Parietal lobe (tissue), 2 donors: ENCODE data around the genes MPHOSPH6, WFDC1 and USP10.

DNA sequence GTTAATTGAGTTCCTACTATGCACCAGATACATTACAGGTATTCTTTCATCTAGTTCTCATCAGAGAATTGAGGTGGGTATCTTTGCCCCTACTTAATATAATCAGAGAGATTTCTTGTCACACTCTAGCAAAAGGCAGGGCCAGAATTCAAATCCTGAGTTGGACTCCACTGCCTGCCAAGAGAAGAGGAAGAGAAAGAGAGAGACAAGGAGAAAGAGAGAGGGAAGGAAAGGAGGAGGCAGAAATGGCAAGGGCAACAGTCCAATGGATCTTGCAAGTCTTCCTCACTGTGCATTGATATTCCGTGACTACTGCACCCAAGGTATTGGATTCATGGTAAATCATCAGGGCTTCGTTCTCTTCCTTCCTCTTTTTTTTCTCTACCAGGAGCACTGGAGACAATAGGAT lies 63.6 kb downstream of the HSD17B2 start:
- RAMPAGE, long total RNA, result no peak

DNA sequence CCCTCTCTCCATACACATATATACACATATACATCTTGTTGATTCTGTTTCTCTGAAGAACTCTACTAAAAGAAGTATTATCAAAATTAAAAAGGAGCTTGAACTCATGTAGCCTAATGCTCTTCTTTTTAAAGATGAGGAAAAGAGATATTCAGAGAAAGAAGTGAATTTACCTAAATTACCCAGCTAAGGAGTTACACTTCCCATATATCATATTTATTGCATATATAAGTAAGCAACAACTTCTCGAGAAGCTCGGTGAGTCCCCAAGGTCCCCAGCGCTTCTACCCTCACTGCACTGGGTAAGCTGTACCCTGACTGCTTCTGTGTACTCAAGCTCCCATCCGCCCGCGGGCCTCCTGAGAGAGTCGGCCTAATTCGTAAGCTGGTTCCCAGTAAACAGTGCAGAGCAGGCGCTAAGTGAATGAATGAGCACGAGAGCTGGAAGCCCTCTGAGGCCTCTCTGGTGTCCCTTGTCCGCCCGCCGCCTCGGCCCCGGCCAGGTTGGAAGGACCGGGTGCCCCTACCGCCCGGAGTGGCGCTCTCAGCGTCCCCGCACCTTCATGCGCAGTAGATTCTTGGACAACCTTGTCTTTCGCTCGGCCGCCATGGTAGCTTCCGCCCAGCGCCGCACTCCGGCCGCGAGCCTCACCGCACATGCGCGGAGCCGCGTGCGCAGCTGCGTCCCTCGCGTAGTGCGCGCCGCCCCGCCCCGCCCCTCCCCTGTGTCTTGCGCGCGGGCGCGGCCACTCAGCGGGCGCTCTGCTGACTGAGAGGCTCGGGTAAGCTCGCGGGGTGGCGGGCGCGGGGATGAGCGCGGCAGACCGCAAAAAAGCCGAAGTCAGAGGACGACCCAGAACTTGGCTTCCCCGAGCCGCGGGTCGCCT lies at the start of gene MPHOSPH6:
Gene MPHOSPH6, minus strand, starts transcription at position 659 of the 887 bp plus-strand sequence.
- RAMPAGE, long total RNA, result start-site peak on the minus strand centred at position 641 of the sequence, 37 bp wide, 915 and 142 reads in 2 replicates

DNA sequence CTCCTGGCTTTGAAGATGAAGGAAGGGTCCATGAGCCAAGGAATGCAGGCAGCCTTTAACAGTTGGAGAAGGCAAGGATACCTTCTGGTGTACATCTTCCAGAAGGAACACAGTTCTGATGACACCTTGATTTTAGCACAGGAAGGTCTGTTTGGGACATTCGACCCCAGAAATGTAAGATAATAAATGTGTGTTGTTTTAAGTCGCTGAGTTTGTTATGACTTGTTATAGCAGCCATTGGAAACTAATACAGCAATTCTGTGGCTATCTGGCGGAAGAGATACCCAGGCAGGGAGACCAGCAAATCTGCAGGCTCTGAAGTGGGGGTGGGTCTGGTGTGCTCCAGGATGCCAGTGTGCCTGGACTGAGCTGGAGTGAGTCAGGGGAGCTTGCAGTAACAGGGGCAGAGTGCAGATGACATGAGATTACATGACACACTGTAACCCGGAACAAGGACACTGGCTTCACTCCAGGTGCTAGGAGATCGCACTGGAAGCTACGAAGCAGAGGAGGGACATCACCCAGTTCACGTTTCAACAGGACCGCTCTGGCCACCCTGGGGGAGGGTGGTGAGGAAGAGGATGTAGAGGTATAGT lies 475.4 kb downstream of the CDH13 start:
- RAMPAGE, long total RNA, result no peak

DNA sequence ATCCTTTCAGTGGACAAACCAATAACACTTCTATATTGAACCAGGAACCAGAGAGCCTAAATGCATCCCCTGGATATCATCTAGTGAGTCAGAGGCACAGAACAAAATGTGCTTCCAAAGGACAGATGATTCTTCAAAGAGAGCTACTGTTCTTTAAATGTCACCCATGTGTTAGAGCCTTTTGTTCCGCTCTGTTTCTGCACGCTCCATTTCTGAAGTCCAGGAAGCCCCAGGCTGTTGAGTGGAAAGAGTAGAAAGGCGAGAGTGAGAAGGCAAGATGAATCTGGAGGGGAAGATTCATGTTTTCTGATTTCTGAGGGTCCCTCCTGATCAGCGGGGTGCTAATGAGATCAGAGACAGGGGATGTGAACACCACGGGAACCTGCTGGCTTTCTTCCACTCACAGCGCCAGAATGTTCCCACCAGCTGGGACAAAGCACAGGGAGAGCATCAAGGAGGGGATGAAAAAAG lies 560.0 kb upstream of the HSBP1 start:
- RAMPAGE, long total RNA, result no peak

GRCh38 chr16:83713672-83713977 lies 94.2 kb upstream of the HSBP1 start:
- RAMPAGE, long total RNA, result no peak

- RAMPAGE, long total RNA, result no peak
These were observed 13.8 kb upstream of the OSGIN1 start for GRCh38 chr16:83939094-83939819.

GRCh38 chr16:84088458-84089207 lies 28.1 kb downstream of the MBTPS1 start:
- RAMPAGE, long total RNA, result no peak

DNA sequence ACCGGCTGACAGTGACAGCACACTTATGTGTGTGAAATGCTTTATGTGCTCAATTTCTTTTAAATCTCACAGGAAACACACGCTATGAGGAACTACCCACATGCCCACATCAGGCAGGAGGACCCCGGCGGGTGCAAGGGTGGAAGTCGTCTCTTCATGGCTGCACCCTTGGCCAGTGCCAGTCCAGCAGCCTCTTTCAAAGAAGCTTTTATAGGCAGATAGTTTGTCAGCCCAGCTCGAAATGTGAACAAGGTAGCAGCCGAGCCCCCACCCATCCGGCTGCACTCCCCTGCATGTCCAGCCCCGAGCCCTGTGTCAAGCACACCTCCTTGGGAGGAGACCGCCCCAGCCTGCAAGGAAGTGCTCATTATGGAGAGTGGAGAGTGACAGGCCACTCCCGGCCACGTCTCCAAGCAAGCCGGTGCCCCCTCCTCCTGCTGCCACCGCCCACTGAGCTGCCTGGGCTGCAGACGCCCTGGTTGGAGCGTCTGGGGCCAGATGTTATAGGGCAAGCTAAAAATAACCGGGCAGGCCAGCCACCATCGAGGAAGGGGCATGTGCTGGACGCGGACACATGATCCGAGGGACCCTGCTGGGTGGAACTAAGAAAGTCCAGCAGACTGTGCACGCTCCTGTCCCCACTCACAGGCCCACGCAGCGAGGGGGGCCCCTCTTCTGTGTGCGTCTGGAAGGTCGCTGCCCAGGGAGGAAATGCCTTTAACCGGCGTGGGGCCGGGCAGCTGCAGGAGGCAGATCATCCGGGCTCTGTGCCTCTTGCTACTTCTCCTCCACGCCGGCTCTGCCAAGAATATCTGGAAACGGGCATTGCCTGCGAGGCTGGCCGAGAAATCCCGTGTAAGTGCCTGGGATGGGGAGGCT lies at the start of gene WFDC1:
Gene WFDC1, plus strand, starts transcription at position 618 of the 879 bp plus-strand sequence.
- RAMPAGE, long total RNA, result no peak

DNA sequence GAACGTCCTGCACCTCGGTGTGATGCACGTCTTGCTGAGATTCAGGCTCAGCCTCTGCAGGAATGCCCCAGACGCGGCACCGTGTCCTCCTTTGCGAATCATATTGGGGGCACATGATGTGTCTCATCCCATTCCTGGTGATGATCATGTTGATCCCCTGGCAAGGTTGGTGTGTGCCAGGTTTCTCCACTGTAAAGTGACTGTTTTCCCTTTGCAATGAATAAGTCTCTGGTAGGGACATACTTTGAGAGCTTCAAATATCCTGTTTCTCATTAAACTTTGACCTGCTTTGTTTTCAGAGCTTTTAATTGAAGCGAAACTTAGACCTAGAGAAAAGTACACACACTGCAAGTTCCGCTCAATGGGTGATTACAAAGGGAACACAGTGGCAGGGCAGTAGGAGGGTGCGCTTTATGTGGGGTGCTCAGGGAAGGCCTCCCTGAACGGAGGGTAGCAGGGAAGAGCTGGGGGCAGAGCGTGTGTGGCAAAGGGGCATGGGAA lies 9.6 kb upstream of the ATP2C2 start:
- RAMPAGE, long total RNA, result no peak

DNA sequence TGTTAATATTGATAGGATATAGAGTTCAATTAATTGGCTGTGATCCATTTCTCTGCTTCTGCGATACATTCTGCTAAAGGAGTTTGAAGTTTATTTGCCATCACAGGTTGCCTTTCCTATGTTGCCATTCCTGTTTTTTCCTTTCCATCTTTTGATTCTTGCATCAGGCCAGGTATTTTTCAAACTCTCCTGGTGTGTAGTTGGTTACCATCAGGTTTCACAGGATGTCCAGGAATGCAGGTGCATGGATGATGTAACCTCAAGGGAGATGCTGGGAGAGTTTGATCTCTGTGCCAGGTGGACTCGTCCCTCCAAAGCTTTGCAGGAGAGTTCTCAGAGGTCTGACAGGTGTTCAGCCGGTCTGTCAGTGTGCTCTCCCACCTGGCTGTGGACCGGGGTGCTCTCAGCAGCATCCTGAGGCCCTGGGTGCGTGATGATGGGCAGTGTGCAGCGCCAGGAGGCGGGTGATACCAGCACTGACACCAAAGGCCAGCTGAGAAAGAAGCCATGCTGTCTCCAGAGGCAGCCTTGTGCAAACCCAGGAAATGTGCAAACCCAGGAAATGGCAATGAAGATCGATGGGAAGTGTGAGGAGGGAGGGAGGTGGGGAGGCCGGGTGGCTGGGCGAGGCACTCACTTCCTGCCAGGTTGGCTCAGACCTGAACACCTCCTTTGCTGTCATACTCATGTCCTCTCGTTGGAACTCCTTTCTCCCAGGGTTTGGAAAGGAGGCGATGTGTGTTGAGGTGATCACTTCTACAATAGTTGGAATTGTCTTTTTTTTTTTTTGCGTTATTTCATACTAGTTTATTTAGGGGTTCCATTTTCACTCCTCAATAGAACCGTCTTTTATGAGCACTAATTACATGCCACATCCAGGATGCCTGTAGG lies 1.8 kb downstream of the ATP2C2 start:
- RAMPAGE, long total RNA, result no peak

- RAMPAGE, long total RNA, result no peak
These were observed 54.7 kb downstream of the MEAK7 start for GRCh38 chr16:84449696-84450198.

GRCh38 chr16:84526778-84527914 lies 22.7 kb upstream of the MEAK7 start:
- RAMPAGE, long total RNA, result no peak

DNA sequence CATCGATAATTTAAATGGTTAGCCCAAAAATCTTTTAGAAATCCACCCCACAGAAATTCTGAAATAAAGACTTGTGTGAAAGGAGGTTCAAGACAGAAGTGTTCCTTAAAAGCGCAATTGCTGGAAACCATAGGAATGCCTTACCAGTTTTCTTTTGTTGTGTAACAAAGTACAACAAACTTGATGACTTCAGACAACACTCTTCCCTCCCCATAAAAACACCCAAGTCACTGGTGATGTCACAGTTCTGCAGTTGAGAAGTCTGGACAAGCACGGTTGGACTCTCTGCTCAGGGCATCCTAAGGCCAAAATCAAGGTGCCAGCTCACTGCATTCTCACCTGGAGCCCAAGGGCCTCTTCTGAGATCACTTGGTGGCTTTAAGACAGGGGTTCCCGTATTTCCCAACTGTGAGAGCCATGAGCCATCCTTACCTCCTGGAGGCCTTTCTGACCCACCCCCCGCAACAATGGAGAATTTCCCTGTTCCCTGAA lies 45.6 kb upstream of the MEAK7 start:
- RAMPAGE, long total RNA, result no peak

- RAMPAGE, long total RNA, result no peak
These were observed 36.8 kb downstream of the COTL1 start for GRCh38 chr16:84581022-84581627.

DNA sequence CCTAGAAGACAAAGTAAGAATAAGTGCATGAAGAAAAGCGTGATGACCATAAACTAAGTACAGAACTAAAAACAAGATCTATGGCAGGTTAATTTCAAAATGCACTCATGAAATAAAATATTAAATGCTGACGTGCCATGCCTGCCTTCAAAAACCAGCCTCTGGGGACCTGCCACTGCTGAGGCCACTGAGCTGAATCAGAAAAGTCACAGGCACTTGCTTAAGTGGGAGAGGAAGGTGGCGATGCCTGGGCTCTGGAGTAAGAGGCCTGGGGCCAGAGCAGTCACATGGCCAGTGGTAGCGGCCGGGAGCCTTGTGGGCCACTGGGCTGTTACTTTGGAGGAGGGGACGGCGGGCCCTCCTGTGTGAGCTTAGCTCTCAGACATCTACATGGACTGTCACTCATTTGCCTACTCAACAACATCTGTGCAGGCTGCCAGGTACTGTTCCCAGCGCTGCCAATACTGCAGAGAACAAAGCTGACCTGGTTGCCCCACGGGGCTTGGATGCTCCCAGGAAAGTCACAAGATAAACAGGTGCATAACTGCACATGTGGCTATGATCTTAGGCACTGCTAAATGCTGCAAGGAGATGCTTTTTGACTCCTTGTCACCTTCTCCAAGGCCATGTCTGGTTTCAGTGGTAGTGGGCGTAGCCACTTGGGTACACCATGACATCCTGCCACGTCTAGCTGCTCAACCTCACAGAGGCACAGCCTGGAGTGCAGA lies 11.7 kb downstream of the COTL1 start:
- RAMPAGE, long total RNA, result no peak

- RAMPAGE, long total RNA, result no peak
These were observed 8.6 kb downstream of the KLHL36 start for GRCh38 chr16:84656635-84657619.

- RAMPAGE, long total RNA, result start-site peak on the plus strand at chr16:84700000-84700008, 611 and 364 reads in 2 replicates
These were observed at the start of gene USP10 for GRCh38 chr16:84699237-84700118. Gene USP10, plus strand, starts transcription at chr16:84700000.

DNA sequence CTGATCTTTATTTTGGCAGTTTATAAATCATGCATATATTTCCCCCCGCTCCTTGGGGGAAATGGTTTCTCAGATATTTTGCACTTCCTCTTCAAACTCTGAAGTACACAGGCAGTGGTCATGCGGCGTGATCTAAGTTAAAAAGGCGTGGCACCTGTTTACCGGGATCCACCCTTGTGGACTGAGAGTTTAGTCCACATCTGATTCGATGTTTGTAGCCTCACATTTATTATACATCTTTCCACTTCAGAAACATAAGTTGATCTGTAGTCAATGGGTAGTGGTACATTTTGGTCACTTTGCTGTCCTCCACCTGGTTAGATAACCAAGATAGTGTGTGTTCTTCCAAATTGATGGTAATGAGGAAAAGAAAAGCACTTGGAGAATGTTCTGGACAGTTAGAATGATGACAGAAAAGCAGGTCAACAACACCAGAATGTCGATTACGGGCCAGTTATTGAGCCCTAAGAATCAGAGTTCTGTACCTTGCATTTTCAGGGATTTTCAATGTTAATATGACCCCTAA lies 51.6 kb downstream of the USP10 start:
- RAMPAGE, long total RNA, result no peak

DNA sequence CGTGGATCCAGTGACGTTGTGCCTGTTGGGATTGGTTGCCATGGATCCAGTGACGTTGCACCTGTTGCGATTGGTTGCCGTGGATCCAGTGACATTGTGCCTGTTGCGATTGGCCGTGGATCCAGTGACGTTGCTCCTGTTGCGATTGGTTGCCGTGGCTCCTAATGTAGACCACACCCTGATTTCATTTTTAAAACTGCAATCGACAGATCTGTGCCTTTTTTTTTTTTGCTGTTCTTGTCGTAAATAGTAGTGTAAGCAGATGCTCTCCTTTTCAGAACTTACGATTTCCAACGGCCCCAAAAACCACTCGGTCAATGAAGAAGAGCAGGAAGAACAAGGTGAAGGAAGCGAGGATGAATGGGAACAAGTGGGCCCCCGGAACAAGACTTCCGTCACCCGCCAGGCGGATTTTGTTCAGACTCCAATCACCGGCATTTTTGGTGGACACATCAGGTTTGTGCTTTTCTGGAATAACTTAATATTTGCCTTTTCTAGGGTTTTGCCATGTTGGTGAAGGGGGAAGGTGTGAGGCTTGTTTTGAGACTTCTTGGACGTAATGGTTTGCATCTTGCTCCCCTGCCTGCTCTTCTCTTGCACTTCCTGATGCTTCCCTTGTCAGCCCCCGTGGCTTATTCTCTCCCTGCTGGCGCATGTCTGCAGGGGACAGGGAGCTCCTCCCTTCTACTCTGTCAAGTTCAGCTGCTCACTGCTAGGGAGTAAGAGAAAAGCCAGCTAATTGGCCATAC lies 55.8 kb upstream of the CRISPLD2 start:
- RAMPAGE, long total RNA, result no peak

- RAMPAGE, long total RNA, result no peak
These were observed 14.7 kb downstream of the CRISPLD2 start for GRCh38 chr16:84834490-84834897.